ENCODE data around the genes CDH11 and CDH5.

DNA sequence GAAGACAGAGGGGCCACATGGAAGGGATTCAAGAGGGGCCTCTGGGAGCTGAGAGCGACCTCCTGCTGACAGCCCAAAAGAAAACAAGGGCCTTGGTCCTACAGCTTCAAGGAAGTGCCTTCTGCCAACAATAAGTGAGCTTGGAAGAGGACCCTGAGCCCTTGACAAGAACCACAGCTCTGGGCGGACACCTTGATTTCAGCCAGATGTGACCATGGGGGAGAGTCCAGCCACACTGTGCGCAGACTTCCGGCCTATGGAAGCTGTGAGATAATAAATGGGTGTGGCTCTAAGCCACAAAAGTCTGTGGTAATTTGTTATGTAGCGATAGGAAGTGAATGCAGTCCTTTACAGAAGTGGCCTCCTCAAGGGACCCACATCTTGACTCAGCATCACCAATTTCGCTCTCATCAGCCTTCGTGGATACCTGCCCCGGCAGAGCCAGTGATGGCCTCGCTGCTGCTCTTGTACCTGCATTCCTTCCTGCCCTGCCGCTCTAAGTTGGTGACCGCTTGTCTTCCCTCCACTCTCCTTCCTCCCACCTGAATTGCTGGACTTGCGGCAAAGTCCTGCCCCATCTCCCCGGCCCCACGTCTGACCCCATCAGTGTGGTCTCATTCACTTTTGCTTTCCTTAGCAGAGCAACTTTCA, 15.8 kb downstream of the CCDC113 start:
- PRO-cap = bidirectional peak, plus-strand start at position 327 of the sequence, minus-strand start at position 237 of the sequence

DNA sequence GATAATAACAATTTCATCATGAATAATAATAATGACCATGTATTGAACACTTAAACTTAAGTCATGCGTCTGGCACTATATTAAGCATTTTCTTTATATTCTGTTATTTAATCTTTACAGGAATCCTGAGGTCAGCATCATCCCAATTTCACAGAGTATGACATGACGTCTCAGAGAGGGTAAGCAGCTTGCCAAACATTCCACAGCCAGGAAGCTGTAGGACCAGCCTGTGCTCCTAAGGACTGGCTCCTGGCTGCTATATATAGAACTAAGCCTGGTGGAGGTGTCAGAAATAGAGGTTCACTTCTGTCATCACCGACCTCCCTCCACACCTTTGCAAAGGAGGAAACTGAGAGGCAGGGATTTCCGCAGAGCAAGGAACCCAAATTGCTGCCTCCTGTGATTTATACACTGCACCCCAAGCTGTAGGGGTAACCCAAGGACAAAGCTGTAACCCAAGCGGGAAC, 37.9 kb upstream of the NDRG4 start:
- PRO-cap = no peak

GRCh38 chr16:58515658-58516405, 515 bp downstream of the SETD6 start:
- PRO-cap = bidirectional peak, plus-strand start at chr16:58516223, minus-strand start at chr16:58516089

- PRO-cap = no peak
Observed at GRCh38 chr16:58755980-58756268, 21.8 kb upstream of the GOT2 start.

GRCh38 chr16:58862636-58862854, 128.4 kb upstream of the GOT2 start:
- PRO-cap = no peak

- PRO-cap = no peak
Observed at GRCh38 chr16:60573345-60573803, 1462.9 kb downstream of the CDH8 start.

DNA sequence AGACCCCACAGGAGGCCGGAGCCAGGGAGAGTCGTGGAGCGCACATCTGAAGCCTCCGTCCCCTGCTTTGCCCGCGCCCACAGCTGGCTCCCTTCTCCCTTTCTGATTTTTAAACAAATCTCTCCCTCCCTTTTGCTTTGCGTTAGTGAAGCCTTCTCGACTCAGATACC, 382 bp downstream of the CDH11 start:
- PRO-cap = no peak

DNA sequence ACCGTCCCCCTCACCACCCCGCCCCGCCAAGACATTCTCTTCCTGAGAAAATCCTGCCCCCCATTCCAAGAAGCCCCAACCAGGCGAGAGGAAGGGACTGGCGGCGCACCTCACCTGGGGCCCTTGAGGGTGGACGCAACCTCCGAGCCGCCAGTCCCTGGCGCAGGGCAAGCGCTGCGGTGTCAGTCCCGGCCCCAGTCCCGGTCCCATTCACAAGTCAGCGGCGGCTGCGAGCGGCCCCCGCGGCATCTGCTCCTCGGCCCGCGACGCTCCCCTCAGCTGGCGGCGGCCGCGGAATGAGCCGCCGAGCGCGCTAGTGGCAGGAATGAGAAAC, at the start of gene CDH11:
Gene CDH11, minus strand, starts transcription at position 298 of the 334 bp plus-strand sequence.
- PRO-cap = bidirectional peak, plus-strand start outside the sequence, minus-strand start at position 298 of the sequence

GRCh38 chr16:65855269-65855697, 511.2 kb upstream of the CDH5 start:
- PRO-cap = no peak

DNA sequence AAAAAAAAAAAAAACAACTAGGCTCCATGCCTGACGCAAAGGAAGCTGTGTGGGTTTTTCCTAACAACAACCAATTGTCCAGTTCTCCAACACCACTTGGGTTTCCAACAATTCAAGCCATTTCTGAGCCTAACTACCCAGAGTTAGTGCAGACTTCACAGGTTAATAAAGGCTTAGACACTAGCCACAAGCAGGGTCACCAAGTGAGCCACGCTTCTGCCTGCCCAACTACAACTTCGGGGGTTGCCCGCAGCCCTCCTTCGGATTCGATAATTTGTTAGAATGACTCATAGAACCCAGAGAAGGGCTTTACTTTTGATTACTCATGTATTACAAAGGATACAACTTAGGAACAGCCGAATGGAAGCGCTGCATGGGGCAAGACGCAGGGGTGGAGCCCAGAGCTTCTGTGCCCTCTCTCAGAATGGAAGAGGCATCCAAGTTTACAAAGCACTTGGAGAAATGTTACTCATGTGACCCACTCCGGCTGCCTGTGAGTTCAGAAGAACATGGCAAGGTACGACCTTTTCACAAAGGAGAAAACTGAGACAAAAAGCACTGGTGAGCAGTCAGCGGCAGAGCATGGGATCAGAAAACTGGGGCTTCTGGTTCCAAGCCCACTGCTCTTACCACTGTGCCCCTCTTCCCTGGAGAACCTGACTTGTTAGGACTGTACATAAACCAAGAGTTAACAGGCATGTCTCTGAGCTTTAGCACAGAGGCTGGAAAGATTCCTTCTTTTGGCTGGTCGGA, 7.5 kb upstream of the CDH5 start:
- PRO-cap = no peak

DNA sequence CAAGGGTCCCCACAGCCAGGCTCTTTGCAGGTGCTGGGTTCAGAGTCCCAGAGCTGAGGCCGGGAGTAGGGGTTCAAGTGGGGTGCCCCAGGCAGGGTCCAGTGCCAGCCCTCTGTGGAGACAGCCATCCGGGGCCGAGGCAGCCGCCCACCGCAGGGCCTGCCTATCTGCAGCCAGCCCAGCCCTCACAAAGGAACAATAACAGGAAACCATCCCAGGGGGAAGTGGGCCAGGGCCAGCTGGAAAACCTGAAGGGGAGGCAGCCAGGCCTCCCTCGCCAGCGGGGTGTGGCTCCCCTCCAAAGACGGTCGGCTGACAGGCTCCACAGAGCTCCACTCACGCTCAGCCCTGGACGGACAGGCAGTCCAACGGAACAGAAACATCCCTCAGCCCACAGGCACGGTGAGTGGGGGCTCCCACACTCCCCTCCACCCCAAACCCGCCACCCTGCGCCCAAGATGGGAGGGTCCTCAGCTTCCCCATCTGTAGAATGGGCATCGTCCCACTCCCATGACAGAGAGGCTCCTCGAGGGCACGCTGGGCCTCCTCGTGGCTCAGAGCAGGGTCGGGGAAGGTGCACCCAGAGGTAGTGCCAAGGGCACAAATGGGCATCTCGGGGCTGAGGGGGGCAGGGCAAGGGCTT, at the start of gene CDH5:
Gene CDH5, plus strand, starts transcription at position 335 of the 643 bp plus-strand sequence.
- PRO-cap = unidirectional peak, plus-strand start at position 280 of the sequence; unidirectional peak, plus-strand start at position 301 of the sequence

DNA sequence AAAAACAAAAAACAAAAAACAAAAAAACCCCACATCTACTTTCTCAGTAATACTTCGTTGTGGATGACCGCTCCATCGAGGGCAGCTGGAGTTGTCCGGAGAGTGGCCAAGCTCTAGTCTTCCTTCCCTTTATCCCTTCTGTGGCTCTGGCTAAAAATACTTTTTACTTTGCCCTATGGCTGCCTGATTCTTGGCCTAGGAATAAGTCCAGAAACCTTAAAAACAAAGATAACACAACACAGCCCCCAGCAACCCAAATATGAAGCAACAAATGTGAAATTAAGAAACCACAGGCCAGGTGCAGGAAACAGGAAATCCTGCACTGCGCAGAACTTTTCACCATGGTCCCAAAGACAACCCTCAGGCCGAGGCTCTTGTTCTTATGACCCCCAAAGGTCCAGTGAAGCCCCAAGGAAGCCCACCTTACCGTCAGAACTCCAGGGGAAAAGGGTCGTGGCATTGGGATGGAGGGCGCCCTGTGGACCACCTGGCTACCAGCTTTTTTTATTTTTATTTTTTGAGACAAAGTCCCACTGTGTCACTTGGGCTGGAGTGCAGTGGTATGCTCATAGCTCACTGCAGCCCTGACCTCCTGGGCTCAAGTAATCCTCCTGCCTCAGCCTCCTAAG, 26.0 kb downstream of the TK2 start:
- PRO-cap = no peak

GRCh38 chr16:66616671-66617806, 12.5 kb downstream of the CMTM3 start:
- PRO-cap = no peak

DNA sequence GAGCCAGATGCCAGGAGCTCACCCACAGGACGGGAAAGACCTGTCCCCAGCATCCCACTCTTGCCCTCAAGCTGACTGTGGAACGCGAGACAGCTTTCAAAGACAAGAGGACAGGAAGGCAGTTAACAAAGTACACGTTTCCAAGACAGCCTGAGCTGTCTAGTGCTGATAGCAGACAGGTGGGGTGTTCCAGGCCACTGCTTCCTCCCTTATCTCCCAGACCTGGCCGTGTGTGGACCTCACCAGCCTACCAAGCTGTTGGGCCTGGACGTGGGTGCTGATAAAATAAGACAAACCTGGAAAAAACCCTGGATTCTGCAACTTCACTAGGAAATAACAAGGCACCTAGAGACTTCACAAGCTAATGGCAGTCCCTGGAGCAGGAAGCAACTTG, 13.3 kb downstream of the CMTM3 start:
- PRO-cap = no peak

GRCh38 chr16:66619908-66620794, 15.6 kb downstream of the CMTM3 start:
- PRO-cap = no peak

- PRO-cap = no peak
Observed at GRCh38 chr16:66922971-66924115, 2.0 kb downstream of the RRAD start.

GRCh38 chr16:66924529-66925396, 572 bp downstream of the RRAD start:
- PRO-cap = no peak

- PRO-cap = no peak
Observed at GRCh38 chr16:66926112-66926804, 923 bp upstream of the RRAD start.

GRCh38 chr16:66927917-66928693, 2.8 kb upstream of the RRAD start:
- PRO-cap = no peak

GRCh38 chr16:66974681-66975232, 13.6 kb upstream of the CES4A start:
- PRO-cap = unidirectional peak, plus-strand start at chr16:66975071

All from mucosa of descending colon (tissue), 1 donor.